Mesenchymal stem cell of the bone marrow (primary cell): Measurements from ENCODE around the genes CCL7, PEX12, RDM1 and CCL4L2.

- CAGE, long polyA plus RNA: no peak
These were observed 12.5 kb upstream of the CCL2 start for GRCh38 chr17:34242512-34243134.

- CAGE, long polyA plus RNA: no peak
These were observed at the start of gene CCL7 for GRCh38 chr17:34270041-34270398. TSS of gene CCL7 (plus strand) at chr17:34270221.

DNA sequence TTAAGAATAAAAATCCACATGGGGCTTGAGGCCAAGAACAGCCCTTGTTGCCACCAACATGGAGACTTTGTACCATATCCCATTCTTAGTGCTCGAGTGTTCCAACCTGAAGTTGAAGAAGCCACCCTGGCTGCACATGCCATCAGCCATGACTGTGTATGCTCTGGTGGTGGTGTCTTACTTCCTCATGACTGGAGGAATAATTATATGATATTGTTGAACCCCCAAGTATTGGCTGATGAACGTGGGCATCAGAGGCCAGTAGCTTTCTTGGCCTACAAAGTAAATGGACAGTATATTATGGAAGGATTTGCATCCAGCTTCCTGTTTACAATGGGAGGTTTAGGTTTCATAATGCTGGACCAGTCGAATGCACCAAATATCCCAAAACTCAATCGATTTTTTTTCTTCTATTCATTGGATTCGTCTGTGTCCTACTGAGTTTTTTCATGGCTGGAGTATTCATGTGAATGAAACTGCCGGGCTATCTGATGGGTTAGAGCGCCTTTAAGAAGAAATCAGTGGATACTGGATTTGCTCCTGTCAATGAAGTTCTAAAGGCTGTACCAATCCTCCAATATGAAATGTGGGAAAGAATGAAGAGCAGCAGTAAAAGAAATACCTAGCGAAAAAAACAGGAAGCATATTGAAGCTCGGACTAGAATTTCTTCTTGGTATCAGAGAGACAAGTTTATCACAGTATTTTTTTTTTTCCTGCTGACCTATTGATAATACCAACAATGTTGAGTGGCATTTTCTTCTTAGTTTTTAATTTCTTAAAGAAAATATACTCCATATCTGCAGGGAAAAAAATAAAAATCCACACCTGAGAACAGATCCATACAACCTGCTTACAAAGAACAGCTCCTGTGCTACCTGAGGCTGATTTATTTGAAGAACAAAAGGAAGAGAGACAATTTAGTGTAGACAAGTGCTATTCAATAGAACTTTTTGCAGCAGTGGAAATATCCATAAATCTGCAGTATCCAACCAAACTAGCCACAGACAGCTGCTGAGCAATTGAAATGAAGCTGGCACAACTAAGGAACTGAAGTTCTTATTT is 25.3 kb downstream of the LIG3 start:
- CAGE, long polyA plus RNA: no peak

DNA sequence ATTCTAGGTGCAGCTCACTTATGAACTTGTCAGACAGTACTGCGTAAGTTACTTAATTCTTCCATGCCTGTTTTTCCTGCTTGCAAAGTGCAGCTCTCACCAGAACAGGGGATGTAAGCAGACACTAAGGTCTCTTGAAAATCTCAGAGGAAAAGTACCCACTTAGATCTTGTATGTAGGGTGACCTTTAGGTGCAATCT is 38.7 kb downstream of the LIG3 start:
- CAGE, long polyA plus RNA: no peak

- CAGE, long polyA plus RNA: no peak
These were observed 8.2 kb downstream of the FNDC8 start for GRCh38 chr17:35129691-35130013.

- CAGE, long polyA plus RNA: no peak
These were observed 13.1 kb downstream of the UNC45B start for GRCh38 chr17:35160697-35161199.

- CAGE, long polyA plus RNA: no peak
These were observed 2.3 kb downstream of the SLFN5 start for GRCh38 chr17:35245058-35245679.

DNA sequence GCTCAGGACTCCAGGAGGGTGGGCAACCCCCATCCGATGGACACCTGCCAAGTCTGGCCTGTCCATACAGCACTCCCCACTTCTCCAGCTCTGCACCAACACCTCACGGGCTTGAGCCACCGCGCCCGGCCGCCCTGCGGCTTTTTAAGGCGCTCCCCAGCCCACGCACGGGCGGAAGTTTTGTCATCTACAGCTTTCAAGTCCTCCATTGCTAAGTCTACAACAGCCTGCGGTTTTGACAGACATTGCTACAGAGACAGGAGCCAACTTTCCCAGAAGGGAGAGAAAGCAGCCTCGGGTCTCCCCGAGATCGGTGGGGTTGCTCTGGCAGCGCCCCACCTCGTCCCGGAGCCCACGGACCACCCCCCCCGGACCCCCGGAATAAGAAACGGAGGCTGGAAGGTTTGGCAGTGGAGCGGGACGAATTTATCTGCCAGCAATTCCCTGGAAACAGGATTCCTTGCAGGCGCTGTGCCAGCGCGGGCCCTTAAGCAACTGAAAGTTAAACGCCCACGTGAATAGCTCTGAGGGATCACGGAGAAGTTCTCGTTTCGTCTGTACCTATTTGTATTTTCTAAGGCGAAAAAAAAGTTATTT is 38.6 kb upstream of the SLFN13 start:
- CAGE, long polyA plus RNA: no peak

DNA sequence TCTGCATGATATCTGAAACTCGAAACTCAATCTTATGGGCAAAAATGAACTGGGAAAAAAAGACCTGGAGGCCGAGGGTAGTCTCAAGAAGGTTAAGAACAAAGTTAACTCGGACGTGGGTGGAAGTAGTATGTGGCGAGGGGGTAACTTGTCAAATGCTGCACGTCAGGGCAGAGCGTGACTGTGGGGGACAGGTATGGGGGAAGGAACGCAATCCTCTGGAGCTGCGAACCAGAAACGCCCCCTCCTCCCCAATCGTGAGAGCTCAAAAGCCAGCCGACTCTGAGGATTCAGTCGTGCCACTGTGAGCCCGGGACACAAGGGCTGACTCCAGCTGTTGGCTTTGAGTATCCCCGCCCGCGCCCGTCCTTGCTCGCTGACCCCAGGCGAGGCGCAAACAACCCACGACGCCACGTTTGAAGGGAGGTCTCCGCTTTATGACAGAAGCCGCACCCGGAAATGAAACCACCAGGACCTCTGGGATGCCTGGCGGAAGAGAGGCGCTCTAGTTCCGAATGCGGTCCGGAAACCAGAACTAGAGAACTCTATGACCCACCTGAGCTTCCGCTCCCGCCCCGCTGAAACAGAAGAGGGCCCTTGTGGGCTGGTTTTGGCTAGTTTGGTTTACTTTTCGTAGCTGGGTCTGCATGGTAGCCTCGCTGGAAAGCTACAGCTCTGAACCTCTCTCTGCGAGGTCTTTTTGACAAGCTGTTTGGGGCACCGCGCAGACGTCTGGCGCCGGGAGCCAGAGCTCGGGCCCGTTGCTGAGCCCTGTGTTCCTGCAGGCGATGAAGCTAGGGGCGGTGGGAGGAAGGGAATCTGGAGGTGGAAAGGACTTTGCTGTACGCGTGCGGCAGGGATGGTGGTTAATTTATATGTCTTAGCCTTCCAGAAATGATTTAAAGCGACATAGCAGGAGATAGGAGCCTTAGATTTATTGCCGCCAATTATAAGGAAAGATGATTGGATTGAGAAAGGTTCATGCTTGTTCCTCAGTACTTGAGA is at the start of gene PEX12:
Gene PEX12, minus strand, starts transcription at position 442 of the 1,005 bp plus-strand sequence.
- CAGE, long polyA plus RNA: no peak

DNA sequence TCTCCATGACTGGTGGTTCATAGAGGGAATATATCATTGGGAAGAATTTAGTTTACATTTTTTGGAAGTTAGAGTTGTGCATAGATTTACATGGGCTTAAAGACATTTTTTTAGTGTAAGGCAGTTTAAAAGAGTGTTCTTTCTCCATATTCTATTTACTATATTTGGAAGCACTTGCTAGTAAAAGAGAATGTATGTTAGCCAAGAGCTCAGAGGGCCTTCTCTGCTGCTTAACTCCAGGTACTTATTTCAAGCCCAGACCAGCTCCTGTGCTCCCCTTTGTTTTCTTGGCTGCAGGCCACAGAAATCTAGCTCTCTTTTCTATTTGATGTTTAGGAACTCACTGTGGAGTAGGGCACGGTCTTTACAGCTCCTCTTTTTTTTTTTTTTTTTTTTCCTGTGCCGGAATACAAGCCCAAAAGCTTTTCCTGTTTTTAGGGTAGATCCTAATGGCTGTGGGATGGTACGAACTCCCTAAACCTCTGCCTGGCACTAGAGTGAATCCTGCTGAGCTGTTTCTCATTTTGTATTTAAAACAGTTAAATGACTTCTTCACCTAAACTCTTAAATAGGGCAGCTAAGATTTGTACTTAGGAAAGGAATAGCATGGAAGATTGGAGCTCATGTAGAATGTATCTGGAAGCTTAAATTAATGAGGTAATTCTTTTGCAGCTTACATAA is 20.4 kb downstream of the AP2B1 start:
- CAGE, long polyA plus RNA: no peak

GRCh38 chr17:35793382-35793770 is 2.1 kb downstream of the MMP28 start:
- CAGE, long polyA plus RNA: no peak

- CAGE, long polyA plus RNA: no peak
These were observed 14.7 kb downstream of the TAF15 start for GRCh38 chr17:35823963-35824341.

DNA sequence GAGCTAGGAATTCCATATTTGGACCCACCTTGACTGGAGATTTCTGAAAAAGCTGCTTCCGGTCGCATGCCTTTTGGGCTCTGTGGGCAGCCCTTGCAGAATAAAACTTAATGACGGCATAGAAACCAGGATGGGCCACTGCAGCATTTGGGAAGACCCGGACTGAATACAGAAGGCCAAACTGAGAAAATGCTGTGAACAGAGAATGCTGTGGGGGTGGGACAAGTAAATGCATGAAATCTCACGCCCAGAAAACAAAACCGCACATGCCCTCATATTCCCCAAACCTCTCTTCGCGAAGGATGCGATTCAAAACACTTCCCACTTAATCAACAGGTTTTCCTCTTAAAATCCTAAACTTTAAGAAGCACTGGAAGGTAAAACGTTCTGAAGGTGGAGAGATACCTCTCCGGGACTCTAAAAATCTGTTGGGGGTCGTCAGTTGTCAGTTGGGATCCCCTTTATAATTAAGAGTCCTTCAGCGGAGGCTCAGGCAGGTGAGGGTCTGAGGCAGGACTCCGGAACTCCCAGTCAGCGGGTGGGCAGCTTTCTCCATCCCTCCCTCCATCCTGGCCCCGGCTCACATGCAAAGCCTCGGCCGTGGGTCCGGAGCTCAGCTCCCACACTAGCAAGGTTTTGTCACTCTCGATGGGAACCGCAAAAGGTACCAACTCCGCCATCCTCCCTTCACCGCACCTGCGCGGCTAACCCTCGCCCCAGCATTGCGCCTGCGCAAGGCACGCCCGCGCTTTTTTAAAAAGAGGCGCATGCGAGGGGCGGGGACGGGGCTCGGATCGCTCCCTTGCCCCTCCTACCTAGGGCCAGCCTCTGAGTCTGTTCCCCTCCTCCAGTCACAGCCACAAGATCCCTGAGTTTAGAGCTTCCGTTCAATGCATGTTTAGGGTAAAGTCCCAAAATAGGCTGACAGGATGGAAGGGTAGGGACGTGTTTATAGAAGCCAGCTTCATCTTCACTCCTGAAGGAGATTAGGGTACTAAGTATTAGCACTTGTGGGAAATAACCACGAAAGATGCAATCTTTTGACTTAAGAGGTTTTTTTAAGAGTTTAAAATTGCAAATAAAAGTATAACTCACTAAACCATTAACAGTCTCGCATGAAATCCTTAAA is at the start of gene RDM1:
Gene RDM1, minus strand, starts transcription at position 726 of the 1,129 bp plus-strand sequence.
- CAGE, long polyA plus RNA: no peak

- CAGE, long polyA plus RNA: no peak
These were observed 8.1 kb downstream of the CCL16 start for GRCh38 chr17:35972901-35973951.

GRCh38 chr17:36085917-36086116 is 4.1 kb downstream of the CCL3 start:
- CAGE, long polyA plus RNA: no peak

DNA sequence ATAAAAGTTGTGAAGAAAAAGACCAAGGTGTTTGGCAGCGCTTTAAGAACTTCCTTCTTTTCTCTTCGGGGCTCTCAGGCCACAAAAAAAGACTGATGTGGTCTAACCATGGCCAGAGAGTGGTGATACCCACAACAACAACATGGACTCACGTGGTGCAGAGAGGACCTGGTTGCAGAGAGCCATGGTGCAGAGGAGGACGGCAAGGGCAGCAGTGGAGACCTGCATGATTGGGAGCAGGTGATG is 189 bp downstream of the CCL3L3 start:
- CAGE, long polyA plus RNA: no peak

DNA sequence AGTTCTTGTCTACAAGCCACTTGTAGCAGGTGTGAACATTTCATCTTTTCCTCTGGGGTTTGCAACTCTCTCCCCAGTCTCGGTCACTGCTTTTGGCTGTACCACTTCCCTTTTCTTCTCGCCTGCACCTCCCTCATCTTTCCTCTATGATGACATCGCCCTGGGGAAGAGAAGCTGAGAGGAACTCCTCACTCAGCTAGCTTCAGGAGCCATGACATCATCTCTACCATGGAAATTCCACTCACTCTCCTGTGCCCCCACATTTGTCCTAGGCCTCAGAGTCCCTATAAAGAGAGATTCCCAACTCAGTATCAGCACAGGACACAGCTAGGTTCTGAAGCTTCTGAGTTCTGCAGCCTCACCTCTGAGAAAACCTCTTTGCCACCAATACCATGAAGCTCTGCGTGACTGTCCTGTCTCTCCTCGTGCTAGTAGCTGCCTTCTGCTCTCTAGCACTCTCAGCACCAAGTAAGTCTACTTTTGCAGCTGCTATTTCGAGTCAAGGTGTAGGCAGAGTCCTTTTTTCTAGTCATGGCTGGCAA is at the start of gene CCL4L2:
Gene CCL4L2, plus strand, starts transcription at position 314 of the 542 bp plus-strand sequence.
- CAGE, long polyA plus RNA: no peak

GRCh38 chr17:36595481-36596041 is 3.9 kb downstream of the DHRS11 start:
- CAGE, long polyA plus RNA: no peak

DNA sequence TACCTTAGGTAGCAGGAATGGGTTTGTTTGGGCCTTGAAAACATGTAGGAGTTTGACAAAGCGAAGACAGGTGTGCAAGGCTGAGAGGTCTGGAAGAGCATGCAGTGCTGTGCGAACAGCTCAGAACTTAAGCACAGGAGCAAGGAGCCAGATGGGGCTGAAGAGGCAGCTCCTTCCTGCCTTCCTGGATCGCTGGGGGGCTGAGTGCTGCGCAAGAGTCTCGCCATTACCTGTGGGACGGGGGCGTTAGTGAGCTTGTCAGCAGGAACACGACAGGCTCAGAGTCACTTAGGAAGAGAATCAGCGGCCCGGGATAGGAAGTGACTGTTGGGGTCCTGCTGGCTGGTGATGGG is 471 bp upstream of the MRM1 start:
- CAGE, long polyA plus RNA: no peak

DNA sequence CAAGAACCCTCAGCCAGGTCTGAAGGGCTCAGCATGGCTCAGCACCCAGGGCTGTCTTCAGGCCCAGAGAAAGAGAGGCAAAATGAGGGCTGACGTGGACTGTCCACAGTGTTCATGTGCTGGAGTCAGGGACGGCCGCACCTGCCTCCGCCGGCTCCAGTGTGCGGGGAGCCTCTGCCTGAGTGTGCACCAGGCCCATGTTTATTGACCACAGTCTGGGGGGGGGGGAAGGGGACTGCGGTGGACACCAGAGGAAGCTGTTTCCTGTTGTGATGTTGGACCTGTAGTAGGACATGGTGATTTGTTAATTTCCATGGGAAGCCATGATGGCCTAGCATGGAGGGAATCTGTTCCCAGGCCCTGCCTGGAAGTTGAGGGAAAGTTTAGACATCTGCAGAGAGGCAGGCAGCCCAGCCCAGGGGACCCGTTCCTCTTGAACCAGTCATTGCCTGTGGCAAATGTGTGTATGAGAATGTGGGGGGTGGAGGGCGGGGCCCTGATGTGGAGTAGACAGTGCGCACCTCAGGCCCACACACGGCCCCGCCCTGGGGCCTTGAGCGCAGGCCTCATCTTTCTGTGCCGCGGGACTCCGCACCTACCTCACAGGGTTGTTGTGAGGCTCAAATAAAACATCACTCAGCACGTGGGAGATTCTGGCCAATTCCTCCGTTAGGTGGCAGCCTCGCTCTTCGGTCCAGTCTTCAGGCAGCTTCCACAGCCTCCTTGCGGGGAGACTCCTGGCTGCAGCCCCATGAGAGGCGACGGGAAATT is 7.1 kb downstream of the MRM1 start:
- CAGE, long polyA plus RNA: no peak